Measurements from ENCODE around the gene RPL3L.

- PRO-cap, 6 experiments, result no peak in any of the 6 experiments
- RAMPAGE, long total RNA, 2 experiments, result no peak in any of the 2 experiments
- RRBS, result no CpG with 5 or more reads among the region's 10 CpGs
These were observed 1.5 kb downstream of the MAPK8IP3 start for GRCh38 chr16:1707429-1707915.

GRCh38 chr16:1712404-1712689 lies 6.4 kb downstream of the MAPK8IP3 start:
- PRO-cap, 6 experiments, result no peak in any of the 6 experiments
- RAMPAGE, long total RNA, 2 experiments, result no peak in any of the 2 experiments
- RRBS, result no CpG with 5 or more reads among the region's 3 CpGs

DNA sequence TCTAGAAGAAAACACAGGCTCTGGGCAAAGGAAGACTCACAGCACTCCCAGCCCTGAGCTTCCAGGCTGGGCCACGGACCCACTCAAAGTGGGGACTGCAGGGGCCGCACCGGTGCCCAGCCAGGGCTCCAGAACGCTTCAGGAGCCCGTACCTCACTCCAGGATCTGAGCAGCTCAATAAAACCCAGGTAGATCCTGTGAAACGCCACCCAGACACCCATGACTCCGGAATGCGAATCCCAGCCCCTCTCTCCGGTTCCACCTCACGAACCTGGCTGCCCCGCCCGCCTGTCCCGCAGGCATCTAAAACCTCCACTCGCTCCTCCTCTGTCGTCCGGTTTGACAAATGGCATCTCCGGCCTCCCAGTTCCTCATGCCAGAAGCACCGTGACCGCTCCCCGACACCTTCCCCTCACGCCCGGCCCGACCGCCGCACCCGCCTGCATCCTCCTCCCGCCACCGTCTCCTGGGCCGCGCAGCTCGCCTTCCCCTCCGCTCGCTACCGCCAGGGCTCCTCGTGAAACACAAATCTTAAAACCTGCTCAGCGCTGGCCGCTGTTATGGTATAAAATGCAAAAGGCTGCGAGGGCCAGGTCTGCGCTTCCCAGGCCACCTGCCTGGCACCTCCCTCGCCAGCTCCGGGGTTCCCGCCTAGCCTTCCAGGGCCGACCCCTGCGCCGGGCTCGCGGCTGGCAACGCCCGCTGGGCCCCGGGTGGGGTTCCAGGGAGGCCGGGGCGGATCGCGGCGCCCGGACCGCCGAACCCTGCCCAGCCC lies 689 bp downstream of the SPSB3 start:
- PRO-cap, 6 experiments, result no peak in any of the 6 experiments
- RAMPAGE, long total RNA, 2 experiments, result no peak in any of the 2 experiments
- RRBS, result 6% methylated on average over 25 of the region's 58 CpGs

- PRO-cap, 6 experiments, result no peak in any of the 6 experiments
- RAMPAGE, long total RNA, 2 experiments, result no peak in any of the 2 experiments
- RRBS, result 63% methylated on average over 5 of the region's 31 CpGs
These were observed 9.8 kb downstream of the MSRB1 start for GRCh38 chr16:1933032-1933819.

DNA sequence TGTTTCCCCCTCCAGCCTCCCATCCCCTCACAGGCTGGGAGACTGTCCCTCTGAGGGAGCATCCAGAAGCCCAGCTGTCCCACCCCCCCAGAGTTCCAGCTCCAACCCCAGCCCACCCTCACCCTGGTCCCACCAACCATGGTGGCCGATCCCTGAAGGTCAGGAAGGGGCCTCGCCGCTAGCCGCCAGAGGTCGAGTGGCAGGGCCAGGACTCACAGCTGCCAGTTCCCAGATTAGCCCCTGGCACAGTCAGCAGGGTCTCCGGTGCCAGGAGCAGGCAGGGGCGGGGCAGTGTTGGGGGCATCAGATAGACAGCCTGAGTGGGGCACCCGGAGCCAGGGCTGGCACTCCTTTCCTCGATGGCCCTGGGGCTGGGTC lies at the start of gene RPL3L:
Gene RPL3L, minus strand, starts transcription at position 198 of the 378 bp plus-strand sequence.
- PRO-cap, 6 experiments, result peak in 6 of 6 experiments; most common plus-strand start position 310 of the sequence (in 2); most common minus-strand start position 198 of the sequence (in 6)
- RAMPAGE, long total RNA, 2 experiments, result start-site peak on the minus strand in 2 of 2 experiments, centred at positions 176 to 182 of the sequence, 2,058 to 2,092 reads per replicate
- RRBS, result 24% methylated on average over 4 of the region's 9 CpGs

GRCh38 chr16:1962247-1962954 lies 2.2 kb downstream of the RPS2 start:
- PRO-cap, 6 experiments, result no peak in any of the 6 experiments
- RAMPAGE, long total RNA, 2 experiments, result start-site peak on the minus strand in 1 of 2 experiments, at chr16:1962747-1962905 at its widest, 623 reads per replicate
- RRBS, result no CpG with 5 or more reads among the region's 27 CpGs

GRCh38 chr16:1977118-1977871 lies 4.0 kb downstream of the NOXO1 start:
- PRO-cap, 6 experiments, result no peak in any of the 6 experiments
- RAMPAGE, long total RNA, 2 experiments, result no peak in any of the 2 experiments
- RRBS, result no CpG with 5 or more reads among the region's 30 CpGs

DNA sequence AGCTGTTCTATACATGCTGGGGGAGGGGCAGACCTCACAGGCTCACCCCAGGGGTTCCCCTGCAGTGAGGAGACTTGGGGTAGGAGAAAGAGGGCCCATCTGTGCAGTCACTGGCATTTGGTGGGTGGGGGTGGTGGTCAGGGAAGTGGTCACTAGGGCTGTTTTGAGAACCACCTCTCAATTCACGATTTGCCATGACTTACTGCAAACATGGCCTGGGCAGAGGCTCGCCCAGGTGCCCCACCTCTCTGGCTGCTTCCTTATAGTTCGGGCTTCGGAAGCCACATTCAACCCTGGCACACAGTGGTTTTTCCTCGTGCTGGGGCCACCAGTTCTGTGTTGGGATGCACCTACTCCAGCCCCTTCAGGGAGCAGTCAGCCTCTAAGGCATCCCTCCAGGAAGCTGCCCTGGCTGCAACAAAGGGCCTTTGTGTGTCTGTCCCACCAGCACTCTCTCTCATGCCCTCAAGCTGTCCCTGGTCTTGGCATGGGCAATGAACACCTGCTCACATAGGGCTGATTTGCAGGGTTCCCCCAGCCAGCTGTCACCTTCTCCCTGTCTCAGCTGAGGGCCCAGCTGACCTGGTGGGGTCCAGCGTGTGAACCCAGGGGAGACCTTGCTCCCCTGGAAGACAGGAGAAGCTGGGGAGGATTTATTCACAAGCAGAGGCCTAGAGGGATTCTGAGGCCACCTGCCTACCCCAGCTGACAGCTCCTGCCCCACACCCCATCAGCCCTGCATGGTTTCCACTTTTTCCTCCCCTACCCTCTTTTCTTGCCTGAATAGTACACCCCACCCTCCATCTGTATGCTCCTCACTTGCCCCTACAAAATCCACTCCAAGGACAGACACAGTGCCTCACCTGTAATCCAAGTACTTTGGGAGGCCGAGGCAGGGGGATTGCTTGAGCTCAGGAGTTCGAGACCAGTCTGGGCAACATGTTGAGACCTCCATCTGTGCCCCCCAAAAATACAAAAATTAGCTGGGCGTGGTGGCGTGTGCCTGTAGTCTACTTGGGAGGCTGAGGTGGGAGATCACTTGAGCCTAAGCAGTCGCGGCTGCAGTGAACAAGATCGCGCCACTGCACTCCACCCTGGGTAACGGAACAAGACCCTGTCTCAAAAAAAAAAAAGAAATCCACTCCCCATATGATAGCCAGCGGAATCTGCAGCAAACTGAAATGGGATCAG lies 923 bp upstream of the NOXO1 start:
- PRO-cap, 6 experiments, result no peak in any of the 6 experiments
- RAMPAGE, long total RNA, 2 experiments, result no peak in any of the 2 experiments
- RRBS, result no CpG with 5 or more reads among the region's 16 CpGs

DNA sequence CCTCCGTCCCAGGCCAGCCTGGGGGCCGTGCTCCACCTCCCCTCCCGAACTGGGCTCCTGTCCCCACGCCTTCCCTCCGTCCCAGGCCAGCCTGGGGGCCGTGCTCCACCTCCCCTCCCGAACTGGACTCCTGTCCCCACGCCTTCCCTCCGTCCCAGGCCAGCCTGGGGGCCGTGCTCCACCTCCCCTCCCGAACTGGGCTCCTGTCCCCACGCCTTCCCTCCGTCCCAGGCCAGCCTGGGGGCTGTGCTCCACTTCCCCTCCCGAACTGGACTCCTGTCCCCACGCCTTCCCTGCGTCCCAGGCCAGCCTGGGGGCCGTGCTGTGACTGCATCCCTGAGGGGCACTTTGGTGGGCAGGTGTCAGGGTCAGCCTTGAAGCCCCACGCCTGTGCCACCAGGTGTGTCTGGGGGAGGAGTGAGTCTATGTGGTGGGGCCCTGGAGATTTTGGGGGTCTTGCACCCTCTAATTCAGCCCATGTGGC lies 7.9 kb downstream of the NHERF2 start:
- PRO-cap, 6 experiments, result peak in 1 of 6 experiments; most common plus-strand start position 254 of the sequence (in 1)
- RAMPAGE, long total RNA, 2 experiments, result no peak in any of the 2 experiments
- RRBS, result no CpG with 5 or more reads among the region's 18 CpGs

DNA sequence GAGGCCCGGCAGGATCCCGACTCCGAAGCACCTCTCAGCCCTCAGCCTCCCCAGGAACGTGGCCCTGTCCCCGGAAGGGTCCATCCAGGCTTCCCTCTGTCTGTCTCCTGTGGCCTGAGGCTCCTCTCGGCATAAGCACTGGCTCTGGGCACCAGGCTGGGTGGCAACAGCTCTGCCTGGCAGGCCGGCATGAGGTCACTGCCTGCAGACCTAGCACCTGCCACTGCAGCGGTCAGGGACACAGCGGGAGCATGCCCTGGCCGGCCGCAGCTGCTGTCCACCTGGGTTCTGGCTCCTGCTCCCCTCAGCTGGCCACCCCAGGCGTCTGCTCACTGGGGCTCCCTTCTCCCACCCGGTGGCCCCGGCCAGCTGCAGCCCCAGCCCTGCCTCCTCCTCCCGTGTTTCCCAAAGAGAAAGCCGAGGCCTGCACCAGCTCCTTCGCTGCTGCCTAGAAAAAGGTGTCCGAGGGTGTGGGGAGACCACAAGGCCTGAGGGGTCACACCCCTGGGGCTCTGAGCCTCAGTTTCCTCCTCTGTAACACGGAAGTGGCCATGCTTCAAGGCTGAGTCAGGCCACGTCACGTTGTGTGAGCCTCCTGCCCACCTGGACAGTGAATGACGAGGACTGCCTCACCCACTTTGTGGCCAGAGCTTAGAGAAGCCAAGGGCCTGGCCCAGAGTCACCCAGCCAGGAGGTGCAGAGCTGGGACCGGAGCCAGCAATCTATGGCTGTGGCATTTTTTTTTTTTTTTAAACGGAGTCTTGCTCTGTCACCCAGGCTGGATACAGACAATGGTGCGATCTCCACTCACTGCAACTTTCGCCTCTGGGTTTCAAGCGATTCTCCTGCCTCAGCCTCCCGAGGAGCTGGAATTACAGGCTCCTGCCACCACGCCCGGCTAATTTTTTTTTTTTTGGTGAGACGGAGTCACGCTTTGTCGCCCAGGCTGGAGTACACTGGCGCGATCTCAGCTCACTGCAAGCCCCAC lies 6.6 kb downstream of the NTHL1 start:
- PRO-cap, 6 experiments, result peak in 2 of 6 experiments; most common plus-strand start position 411 of the sequence (in 2); most common minus-strand start position 168 of the sequence (in 1)
- RAMPAGE, long total RNA, 2 experiments, result no peak in any of the 2 experiments
- RRBS, result 13% methylated on average over 9 of the region's 35 CpGs

- PRO-cap, 6 experiments, result no peak in any of the 6 experiments
- RAMPAGE, long total RNA, 2 experiments, result no peak in any of the 2 experiments
- RRBS, result 100% methylated on average over 1 of the region's 26 CpGs
These were observed 7.0 kb downstream of the TSC2 start for GRCh38 chr16:2054686-2055247.

- PRO-cap, 6 experiments, result no peak in any of the 6 experiments
- RAMPAGE, long total RNA, 2 experiments, result no peak in any of the 2 experiments
- RRBS, result 76% methylated on average over 2 of the region's 25 CpGs
These were observed 42.3 kb downstream of the TSC2 start for GRCh38 chr16:2090063-2090543.

GRCh38 chr16:2090626-2091293 lies 43.0 kb downstream of the TSC2 start:
- PRO-cap, 6 experiments, result peak in 3 of 6 experiments; most common plus-strand start chr16:2090767 (in 1); most common minus-strand start chr16:2090679 (in 1)
- RAMPAGE, long total RNA, 2 experiments, result no peak in any of the 2 experiments
- RRBS, result 13% methylated on average over 2 of the region's 68 CpGs

DNA sequence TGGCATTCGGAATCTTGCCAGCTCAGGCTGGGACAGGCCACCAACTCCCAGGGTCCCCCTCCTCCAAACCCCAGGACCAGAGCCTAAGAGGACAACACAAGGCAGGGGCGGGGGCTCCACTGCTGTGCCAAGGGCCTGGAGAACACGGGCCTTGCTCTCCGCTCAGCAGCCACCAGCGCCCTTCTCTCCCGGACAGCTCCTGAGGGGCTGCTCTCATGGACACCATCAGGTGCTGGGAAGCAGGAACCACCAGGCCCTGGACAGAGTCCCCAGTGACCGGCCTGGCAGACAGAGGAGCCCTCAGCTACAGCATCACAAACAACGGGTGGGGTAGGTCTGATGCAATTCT lies 2.0 kb downstream of the PKD1 start:
- PRO-cap, 6 experiments, result no peak in any of the 6 experiments
- RAMPAGE, long total RNA, 2 experiments, result no peak in any of the 2 experiments
- RRBS, result no CpG with 5 or more reads among the region's 8 CpGs

DNA sequence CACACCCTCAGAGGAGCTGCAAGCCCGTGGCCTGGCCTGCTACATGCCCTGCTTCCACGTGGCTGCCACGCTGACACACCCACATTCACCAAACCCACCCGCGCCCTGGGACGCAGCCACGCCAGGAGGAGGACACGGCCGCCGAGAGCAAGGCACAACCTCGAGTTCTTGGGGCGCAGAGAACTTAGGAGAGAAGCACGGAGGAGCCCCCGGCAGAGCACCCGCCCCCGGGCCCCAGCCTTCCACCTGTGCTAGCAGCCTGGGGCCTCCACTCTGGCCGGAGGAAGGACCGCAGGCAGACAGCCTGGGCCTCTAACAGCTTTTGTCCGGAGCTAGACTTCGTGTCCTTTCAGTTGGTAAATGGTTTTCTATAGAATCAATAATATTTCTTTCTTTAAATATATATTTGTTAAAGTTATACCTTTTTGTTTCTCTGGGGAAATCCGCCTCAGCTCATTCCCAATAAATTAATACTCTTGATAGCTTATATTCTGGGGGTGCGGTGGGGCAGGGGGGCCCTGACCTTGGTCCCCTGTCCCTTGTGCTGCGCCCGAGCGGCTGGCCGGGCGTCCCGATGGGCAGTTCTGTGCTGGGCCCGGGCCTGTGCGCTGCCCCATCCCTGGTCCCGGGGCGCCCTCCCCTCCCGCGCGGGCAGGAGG lies 18.6 kb downstream of the CASKIN1 start:
- PRO-cap, 6 experiments, result no peak in any of the 6 experiments
- RAMPAGE, long total RNA, 2 experiments, result no peak in any of the 2 experiments
- RRBS, result 91% methylated on average over 9 of the region's 35 CpGs

DNA sequence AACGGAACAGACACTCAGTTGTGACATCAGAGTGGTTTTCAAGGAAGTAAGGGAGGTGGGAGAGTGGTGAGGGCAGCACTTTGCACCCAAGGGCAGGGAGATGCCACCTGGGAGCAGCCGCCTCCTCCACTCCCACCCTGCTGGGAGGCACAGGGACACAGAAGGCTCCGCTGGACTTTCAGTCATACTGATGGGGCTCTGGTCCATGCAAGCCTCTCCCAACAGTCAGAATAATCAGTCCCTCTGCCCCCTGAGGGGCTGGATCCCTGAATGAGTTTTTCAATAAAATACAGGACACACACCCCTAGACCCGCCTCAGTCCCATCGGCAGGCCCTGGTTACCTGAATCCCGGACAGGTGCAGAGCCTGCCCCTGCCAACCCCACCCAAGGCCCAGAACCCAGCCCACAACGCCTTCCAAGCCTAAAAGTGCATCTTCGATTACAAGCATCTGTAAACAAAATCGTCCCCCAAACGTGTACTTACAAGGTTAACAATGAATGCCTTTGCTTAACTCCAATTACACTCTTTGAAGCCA lies 1.5 kb downstream of the PGP start:
- PRO-cap, 6 experiments, result no peak in any of the 6 experiments
- RAMPAGE, long total RNA, 2 experiments, result no peak in any of the 2 experiments
- RRBS, result no CpG with 5 or more reads among the region's 10 CpGs

GRCh38 chr16:2252869-2253636 lies 1.7 kb upstream of the ECI1 start:
- PRO-cap, 6 experiments, result no peak in any of the 6 experiments
- RAMPAGE, long total RNA, 2 experiments, result no peak in any of the 2 experiments
- RRBS, result no CpG with 5 or more reads among the region's 18 CpGs

- PRO-cap, 6 experiments, result peak in 6 of 6 experiments; most common plus-strand start chr16:2467755 (in 4); most common minus-strand start chr16:2467654 (in 2)
- RAMPAGE, long total RNA, 2 experiments, result no peak in any of the 2 experiments
- RRBS, result 62% methylated on average over 7 of the region's 62 CpGs
These were observed 3.9 kb upstream of the NTN3 start for GRCh38 chr16:2466810-2467907.

- PRO-cap, 6 experiments, result no peak in any of the 6 experiments
- RAMPAGE, long total RNA, 2 experiments, result no peak in any of the 2 experiments
- RRBS, result no CpG with 5 or more reads among the region's 10 CpGs
These were observed 10.0 kb downstream of the TBC1D24 start for GRCh38 chr16:2484904-2485318.

- PRO-cap, 6 experiments, result no peak in any of the 6 experiments
- RAMPAGE, long total RNA, 2 experiments, result no peak in any of the 2 experiments
- RRBS, result no CpG with 5 or more reads among the region's 20 CpGs
These were observed 60.5 kb downstream of the PDPK1 start for GRCh38 chr16:2598192-2598809.

Data from heart left ventricle (tissue), 7 donors.